Left colon (tissue), 1 donor: Measurements from ENCODE around the gene KCNS3.

DNA sequence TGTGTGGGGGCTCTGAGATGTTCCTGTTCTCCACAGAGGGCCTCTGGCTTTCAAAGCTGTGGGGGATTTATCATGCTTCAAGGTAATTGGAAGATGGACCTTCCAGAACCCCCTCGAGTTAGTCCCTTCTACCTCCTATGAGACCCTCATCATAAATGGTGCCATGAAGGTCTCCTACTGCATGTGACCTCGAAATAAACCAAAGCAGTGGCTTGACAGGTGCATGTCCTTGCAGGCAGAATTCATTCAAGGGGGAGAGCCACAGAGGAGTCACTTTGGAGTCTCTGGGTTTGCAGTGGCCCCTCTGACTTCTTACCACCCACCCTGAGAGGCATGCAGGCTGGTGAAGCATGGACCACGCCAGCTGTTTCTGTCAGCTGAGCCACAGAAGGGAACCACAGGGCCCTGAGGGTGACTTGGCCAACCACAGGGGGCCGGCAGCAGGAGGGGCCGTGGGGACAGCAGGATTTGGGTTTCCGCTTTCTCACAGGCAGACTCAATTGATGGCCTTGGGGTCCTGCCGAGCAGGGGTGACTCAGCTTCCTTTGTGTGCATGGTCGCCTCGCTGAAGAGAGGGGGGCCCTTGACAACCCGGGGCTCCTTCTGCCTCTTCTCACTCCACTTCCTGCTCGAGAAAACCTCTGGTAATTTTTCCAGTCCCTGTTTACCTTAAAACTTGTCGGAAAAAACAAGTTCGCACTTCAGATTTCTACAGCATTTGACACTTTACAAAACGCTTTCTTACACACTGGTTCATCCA, 310.9 kb downstream of the LPIN1 start:
- PRO-cap, result no peak

DNA sequence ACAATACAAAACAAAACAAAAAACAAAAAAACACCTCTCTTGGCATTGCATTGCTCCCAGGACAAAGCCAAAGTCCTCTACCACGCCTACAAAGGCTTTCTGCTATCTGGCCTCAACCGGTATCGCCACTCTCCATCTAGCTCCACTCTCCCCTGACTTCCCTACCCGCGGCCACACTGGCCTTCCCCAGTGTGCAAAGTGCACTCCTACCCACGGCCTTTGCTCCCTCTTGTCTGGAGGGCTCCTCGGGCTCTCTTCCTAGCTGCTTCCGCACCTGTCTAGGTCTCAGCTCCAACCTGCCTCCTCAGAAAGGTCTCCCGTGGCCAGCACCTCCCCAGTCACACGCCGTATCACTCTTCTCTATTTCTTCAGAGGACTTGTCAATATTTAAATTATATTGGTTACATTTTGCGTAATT, 332.9 kb downstream of the LPIN1 start:
- PRO-cap, result no peak

DNA sequence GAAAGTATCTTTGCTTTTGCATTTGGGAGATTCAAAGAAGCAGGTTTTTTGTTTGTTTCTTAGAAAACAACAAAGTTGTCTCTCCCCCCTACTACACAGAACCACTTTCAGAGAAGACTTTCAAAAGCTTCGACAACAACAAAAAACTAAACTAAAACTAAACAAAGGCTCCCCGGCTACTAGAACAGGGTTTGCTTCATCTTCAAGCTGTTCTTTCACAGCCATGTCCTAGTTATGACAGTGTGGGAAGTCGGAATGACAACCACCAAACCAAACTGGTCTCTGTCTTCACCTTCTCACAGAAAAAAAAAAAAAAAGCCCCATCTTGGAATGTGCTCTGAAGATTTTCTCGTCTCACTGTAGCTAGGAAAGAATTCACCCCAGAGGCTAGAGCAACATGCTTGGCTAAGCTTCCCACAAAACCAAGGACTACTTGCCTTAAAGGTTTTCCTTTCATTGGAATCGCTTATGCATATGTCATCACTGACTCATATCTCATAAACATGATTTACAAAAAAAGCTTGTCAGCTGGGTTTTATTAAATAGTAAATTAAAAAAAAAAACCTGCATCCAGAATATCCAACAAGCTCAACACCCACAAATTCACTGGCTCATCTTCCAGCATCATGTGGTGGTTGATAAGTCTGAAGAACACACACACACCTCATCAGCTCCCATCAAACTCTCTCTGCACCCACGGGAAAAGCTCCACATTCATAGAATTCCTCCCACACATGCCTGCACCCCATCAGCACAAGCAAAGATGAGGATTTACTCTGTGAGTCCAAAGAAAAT, 182.2 kb upstream of the TRIB2 start:
- PRO-cap, result no peak

GRCh38 chr2:12818822-12819677, 102.3 kb downstream of the TRIB2 start:
- PRO-cap, result no peak

DNA sequence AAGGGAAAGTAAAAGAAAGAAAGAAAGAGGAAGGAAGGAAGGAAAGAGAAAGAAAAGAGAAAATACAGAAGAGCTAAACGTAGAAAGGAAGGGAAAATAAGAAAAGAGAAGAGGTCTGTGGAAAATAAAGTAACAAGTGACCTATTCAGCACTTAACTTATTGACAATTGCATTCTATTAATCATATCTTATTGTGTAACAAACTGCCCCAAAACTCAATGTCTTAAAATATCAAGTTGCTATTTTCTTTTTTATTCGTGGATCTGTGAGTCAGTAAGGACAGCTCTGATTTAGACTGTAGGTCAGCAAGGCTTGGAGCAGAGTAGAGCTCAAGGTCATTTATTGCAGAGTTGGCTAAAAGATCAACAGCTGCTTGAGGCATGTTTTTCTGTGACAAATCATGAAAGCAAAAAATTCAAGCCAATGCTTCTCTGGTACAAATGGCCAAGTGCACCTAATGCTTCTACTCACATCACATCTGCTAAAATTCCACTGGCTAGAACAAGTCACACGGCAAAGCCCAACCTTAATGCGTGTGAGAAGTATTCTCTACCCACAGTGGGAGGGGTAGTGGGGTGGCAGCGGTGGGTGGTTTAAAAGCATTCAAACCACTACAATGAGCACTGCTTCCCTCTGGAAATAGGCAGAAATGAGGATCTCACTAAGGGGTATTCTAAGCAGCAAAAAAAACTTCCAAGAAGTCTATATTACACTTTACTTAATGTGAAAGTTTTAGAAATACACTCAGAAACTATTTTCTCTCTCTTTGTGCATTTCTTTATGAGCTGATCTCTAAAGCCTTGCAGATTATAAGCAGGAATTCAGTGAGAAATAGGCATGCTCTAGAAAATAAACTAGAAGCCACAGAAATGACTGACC, 497.7 kb upstream of the LRATD1 start:
- PRO-cap, result no peak

GRCh38 chr2:15939540-15940450, 555 bp upstream of the MYCN start:
- PRO-cap, result no peak

GRCh38 chr2:15943030-15943939, 2.9 kb downstream of the MYCN start:
- PRO-cap, result no peak

GRCh38 chr2:16547695-16548233, 117.9 kb downstream of the CYRIA start:
- PRO-cap, result no peak

DNA sequence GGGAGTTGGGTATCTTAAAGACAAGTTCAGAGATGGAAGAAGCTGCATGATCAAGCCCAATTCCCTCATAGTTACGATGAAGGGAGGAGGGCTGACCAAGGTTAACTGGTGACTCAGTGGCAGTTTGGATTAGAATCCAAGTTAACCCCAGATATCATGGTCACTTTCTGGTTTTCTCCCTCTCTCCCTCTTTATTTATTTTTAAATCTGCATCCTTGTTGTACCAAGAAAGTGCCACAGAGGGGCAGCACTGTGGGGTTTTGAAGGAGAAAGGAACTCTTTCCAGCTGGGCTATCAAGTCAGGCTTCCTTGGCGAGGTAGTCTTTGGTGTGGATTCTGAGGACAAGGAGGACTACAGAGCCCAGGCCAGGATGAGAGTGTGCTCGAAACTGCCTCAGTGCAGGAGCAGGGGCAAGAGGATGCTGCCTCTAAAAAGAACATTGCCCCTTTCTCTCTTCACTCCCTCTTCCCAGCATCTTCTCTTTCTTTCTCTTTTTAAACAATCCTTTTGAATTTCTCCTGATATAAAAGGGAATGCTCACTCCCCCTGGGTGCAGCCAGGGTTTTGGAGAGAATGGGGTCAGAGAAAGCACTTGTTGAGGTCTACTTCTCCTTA, 47.7 kb downstream of the CYRIA start:
- PRO-cap, result no peak

GRCh38 chr2:16650341-16650964, 15.2 kb downstream of the CYRIA start:
- PRO-cap, result no peak

GRCh38 chr2:16660826-16661101, 4.9 kb downstream of the CYRIA start:
- PRO-cap, result no peak

- PRO-cap, result no peak
These were observed 3.4 kb downstream of the VSNL1 start for GRCh38 chr2:17543828-17544362.

- PRO-cap, result no peak
These were observed 12.0 kb upstream of the MSGN1 start for GRCh38 chr2:17804138-17804807.

GRCh38 chr2:17878440-17878737, at the start of gene KCNS3:
Gene KCNS3 (plus strand): TSS chr2:17878667.
- PRO-cap, result bidirectional peak, plus-strand start at chr2:17878667, minus-strand start at chr2:17878524

DNA sequence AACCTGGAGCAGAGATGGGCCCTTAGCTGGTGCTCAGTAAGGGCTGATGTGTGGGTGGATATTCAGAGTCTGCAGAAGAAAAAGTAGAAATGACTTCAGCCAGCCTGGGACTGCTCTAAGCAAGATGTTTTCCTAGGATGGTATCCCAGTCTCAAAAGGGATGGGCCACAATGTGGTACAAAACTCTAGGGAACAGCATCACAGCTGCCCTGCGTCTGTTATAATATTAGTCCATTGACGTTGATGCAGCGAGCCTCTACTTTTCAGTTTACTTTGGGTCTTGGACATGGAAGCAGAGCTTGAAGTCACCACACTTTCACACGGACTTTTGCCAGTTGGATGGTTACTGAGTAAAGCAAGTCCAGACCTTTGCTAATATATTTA, 105.8 kb downstream of the RDH14 start:
- PRO-cap, result no peak

- PRO-cap, result no peak
These were observed 80.4 kb downstream of the RDH14 start for GRCh38 chr2:18480023-18480576.

DNA sequence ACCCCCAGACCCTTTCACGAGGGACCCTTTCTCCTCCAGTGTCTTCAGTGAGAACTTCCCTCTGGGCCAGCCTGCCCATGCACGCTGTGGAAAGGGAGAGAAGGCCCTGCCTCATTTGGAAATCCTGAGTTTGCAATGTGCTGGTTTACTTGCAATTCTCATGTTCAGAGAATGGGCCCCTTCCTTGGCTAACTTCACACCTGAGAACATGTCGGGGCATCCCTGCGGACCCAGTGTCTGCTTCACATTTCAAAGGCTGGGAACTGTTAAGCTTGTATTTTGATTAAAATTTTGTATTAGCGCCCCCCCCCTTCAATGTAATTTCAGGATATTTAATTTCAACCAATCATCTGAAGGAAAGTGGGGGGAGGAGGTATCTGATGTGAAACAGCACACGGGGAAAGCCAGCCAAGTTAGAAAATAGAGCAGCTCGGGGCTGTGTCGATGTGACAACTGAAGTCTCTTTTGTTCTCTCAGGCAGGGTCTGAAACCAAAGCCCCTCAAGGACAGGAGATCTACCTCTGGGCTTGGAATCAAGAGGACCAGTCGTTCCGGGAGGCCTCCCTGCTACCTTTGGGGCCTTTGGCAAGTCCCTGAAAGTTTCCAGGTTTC, 39.5 kb downstream of the RDH14 start:
- PRO-cap, result no peak

DNA sequence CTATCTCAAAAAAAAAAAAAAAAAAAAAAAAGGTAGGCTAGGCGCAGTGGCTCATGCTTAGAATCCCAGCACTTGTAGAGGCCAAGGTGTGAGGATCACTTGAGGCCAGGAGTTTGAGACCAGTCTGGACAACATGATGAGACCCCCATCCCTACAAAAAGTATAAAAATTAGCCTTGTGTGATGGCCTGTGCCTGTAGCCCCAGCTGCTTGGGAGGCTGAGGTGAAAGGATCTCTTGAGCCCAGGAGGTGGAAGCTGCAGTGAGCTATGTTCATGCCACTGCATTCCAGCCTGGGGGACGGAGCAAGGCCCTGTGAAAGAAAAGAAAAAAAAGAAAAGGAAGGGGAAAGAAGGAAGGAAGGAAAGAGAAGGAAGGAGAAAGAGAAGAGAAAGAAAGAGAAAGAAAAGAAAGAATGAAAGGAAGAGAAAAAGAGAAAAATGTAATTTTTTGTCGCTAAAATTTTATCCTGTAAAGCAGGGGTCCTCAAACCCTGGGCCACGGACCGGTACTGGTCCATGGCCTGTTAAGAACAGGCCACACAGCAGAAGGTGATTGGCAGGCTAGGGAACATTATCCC, 140.5 kb upstream of the NT5C1B start:
- PRO-cap, result no peak

GRCh38 chr2:19020870-19021572, 337.4 kb downstream of the OSR1 start:
- PRO-cap, result no peak

DNA sequence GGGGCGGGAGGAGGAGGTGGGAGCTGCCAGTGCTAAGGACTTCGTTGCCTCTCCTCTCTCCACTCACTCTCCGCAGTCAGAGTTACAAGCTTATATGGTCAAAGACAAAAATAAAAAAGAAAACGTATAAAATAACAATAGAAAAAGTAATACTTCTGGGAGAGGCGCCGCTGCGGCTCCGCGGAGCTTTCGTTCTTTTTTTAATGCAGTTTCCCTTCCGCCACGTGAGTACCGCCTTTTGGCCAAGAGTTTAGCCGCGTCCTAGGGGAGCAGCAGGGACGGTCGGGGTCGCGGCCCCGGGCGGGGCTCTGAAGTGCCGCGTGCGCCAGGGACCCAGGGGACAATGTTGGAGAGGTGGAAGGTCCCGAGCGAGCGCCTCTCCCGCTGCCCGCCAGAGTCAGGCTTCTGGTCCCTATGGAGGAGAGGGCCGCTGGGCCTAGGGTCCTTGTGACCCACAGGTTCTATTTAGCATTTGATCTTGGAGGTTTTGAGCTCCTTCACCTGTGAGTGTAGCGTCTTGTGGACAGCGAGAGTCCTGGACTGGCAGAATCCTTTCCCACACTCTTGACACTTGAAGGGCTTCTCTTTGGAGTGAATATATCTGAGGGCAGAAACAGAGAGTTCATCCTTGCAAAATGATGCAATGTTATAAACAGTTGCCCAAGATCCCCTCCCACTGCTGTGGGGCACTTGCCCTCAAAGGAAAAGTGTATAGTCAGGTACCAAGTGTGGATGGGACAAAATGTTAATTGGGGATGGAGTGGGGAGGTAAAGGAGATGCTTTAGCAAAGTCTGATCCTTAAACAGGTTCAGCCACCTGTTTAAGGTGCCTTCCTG, 6.4 kb downstream of the OSR1 start:
- PRO-cap, result no peak